ENCODE measurements around a stretch of chr9.

- RRBS, result no CpG with 5 or more reads among the region's 9 CpGs
These were observed 144.4 kb downstream of the NTRK2 start for GRCh38 chr9:84813742-84814432.

DNA sequence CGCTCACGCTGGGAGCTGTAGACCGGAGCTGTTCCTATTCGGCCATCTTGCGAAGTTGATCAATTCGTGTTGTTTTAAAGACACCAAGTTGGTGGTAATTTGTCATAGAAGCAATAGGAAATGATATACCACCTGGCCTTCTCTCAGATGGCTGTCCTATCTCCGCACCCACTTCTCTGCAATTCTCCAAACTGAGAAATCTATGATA lies 408.0 kb downstream of the NTRK2 start:
- RRBS, result no CpG with 5 or more reads among the region's 7 CpGs

DNA sequence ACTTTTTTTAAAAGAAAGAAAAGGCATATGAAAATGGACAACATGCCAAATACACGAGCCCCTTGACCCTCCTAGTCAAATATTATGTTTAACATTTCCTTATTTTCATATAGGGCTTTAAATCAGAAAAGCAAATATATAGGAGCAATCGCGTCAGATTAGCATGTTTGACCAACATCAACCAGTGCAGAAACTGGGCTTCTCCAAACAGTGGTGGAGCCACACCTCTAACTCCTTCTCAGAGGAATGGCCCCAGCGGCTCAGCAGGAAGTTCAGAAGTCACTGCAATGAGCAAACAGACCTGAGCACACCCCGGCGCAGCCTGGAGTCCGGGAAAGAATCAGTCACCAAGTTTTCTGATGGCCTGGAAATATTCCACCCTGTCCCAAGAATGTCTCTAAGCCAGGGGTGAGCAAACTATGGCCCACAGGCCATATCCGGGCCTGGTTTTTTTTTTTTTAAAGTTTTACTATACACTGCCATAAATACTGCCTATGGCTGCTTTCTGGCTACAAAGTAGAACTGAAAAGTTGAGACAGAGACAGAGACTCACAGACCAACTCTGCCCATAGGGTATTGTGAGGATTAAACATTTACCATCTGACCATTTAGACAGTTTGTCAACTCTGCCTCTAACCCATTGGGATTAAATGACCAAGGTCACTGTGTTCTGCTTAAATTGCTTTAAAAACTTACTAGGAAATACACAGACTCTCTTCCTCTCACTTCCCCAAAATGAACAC lies 5.5 kb downstream of the GOLM1 start:
- RRBS, result 73% methylated on average over 1 of the region's 8 CpGs

DNA sequence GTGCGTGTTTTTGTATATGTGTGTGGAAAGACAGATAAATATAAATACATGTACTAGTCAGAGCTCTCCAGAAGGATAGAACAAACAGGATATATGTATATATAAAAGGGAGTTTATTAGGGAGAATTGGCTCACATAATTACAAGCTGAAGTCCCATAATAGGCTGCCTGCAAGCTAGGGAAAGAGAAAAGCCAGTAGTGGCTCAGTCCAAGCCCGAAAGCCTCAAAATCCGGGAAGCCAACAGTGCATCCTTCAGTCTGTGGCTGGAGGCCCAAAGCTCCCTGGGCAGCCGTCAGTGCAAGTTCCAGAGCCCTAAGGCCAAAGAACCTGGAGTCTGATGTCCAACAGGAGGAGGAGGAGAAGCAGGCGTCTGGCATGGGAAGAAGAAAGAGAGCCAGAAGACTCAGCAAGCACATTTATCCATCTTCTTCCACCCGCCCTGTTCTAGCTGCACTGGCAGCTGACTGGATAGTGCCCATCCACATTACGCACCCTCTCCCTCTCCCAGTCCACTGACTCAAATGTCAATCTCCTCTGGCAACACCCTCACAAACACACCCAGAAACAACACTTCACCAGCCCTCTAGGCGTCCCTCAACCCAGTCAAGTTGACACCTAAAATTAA lies 213.4 kb downstream of the GAS1 start:
- RRBS, result no CpG with 5 or more reads among the region's 8 CpGs

- RRBS, result no CpG with 5 or more reads among the region's 4 CpGs
These were observed 139.3 kb downstream of the GAS1 start for GRCh38 chr9:86808054-86808332.

DNA sequence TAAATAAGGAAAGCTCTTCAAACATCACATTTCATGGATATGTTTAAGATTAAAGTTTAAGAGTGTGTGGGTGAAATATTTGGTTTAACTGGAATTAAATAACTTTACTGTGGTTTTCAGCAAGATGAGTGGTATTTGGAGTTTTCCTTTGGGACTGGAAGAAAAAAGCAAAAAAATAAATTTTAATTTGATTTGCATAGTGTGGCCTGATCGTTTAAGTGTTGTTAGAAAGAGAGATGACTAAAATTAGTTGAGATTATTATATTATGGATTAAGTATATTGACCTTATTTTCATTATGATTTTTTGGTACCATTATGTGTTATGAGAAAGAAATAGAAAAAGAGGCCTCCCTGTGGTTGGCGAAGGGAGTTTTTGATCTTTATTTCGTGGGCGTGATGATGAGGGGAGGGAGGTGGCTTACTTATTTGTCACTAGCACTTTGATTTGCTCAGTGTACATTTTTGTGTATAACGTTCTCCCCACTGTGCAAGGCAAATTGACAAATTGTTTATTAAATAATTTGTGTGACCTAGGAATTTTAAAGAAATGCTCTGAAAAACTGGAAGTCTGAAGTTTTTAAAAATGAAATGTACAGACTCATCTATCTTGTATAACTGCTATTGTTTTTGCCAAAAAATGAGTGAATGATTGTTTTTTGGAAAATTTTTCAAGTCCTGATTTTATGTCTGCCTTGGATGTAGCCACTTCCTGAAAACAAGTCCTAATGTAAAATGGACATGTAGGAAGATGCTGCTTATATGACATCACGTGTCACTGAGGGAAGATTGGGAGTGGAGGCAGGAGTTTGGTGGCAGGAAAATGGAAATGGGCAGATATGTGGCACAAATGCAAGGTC lies 2.9 kb downstream of the DAPK1 start:
- RRBS, result no CpG with 5 or more reads among the region's 6 CpGs

DNA sequence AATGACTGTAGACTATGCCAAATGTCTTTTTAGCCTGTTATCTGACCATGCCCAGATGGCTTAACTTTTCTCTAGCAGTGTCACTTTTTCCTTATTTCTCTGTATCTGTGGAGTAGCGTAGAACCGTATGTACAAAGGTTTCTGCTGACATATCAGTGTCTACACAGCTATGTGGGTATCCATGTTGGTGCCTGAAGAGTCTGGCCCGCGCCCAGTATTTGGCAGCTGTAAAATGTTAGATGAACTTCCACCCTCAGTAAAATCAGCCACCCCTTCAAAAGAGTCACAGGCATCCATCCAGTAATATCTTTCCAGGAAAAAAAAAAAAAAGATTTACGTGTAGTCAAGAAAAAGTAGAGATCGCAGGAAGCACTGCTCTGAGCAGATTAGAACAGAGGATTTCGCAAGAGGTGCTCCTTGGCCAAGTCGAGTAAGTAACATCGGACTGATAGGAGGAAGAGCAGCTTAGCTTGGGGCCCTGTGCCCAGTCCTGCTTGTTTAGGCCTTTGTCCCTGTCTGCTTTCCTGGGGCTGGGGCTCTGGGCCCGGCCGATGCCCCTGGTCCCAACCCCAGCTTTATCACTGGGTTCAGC lies 21.0 kb downstream of the DAPK1 start:
- RRBS, result no CpG with 5 or more reads among the region's 11 CpGs

- RRBS, result no CpG with 5 or more reads among the region's 9 CpGs
These were observed 84.4 kb downstream of the DAPK1 start for GRCh38 chr9:87582015-87582510.

GRCh38 chr9:87711743-87712217 lies 14.1 kb upstream of the CTSL start:
- RRBS, result no CpG with 5 or more reads among the region's 5 CpGs

DNA sequence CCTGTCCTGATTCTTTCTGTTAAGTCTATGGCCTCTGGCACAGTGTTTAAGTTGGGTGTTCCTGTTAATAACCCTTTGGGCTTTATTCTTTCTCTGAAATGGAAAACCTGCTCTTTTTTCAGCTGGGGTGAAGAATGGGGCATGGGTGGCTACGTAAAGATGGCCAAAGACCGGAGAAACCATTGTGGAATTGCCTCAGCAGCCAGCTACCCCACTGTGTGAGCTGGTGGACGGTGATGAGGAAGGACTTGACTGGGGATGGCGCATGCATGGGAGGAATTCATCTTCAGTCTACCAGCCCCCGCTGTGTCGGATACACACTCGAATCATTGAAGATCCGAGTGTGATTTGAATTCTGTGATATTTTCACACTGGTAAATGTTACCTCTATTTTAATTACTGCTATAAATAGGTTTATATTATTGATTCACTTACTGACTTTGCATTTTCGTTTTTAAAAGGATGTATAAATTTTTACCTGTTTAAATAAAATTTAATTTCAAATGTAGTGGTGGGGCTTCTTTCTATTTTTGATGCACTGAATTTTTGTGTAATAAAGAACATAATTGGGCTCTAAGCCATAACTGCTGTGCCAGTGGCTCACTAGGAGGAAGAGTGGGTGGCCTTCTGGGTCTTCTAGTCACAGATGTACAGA lies 5.1 kb downstream of the CTSL start:
- RRBS, result no CpG with 5 or more reads among the region's 9 CpGs

DNA sequence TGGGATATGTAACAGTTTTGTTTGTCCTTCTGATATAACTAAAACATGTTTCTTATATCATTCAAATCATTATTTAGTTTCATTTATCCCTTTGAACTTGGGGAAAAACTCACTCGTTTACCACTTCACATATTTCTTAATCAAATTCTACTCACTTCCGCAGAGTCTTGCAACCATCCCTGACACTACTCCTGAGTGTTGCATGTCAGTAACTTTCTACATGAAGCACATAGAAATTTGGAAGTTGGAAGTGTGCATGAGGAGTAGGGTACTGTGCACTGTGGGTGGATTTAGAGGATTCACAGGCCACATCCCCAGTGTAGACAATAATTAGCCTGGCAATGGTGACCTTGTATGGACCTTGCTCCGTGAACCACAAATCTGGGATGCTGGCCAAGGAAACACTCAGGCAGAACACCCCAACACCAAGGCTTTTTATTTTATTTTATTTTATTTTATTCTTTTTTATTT lies 25.4 kb downstream of the CTSL start:
- RRBS, result no CpG with 5 or more reads among the region's 3 CpGs

- RRBS, result no CpG with 5 or more reads among the region's 8 CpGs
These were observed 74.6 kb downstream of the CTSL start for GRCh38 chr9:87800620-87800859.

GRCh38 chr9:88534887-88535033 lies 218 bp upstream of the NXNL2 start:
- RRBS, result no CpG with 5 or more reads among the region's 12 CpGs

GRCh38 chr9:88604585-88605121 lies 69.7 kb downstream of the NXNL2 start:
- RRBS, result no CpG with 5 or more reads among the region's 4 CpGs

- RRBS, result 9% methylated on average over 2 of the region's 6 CpGs
These were observed 46.8 kb downstream of the S1PR3 start for GRCh38 chr9:89038043-89038497.

GRCh38 chr9:89046679-89047234 lies 55.5 kb downstream of the S1PR3 start:
- RRBS, result no CpG with 5 or more reads among the region's 2 CpGs

GRCh38 chr9:89175830-89176065 lies 2.9 kb downstream of the SHC3 start:
- RRBS, result no CpG with 5 or more reads among the region's 5 CpGs

DNA sequence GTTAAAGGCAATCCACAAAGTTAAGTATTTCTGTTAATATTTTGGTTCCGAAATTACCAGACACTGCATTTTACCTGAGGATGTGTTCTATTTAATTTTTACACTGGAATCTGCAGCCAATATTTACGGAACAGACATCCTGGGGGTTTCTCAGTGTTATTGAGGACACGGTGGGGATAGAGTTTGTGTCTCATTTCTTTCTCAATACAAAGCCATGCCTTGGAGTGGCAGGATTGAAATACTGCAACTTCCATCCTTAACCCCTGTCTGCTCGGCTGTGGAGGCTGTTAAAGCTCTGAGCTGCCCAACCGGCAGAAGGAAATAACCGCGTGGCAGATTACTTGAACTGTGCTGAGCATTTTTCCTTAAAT lies 1.8 kb downstream of the SHC3 start:
- RRBS, result no CpG with 5 or more reads among the region's 7 CpGs

DNA sequence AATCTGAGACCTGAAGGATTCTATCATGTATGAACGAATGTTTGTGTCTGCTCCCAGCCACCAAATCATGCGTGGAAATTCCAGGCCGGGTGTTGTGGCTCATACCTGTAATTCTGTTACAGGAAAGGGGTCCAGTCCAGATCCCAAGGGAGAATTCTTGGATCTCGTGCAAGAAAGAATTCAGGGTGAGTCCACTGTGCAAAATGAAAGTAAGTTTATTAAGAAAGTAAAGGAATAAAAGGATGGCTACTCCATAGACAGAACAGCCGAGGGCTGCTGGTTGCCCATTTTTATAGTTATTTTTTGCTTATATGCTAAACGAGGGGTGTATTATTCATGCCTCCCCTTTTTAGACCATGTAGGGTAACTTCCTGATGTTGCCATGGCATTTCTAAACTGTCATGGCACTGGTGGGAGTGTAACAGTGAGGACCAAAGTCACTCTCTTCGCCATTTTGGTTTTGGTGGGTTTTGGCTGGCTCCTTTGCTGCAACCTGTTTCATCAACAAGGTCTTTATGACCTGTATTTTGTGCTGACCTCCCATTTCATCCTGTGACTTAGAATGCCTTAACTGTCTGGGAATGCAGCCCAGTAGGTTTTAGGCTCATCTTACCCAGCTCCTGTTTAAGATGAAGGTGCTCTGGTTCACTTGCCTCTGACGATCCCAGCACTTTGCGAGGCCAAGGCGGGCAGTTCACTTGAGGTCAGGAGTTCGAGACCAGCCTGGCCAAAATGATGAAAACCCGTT lies 2.1 kb upstream of the CKS2 start:
- RRBS, result no CpG with 5 or more reads among the region's 12 CpGs

Data from GM06990 (cell line).